ENCODE results near the genes RNF2, ODR4, PLA2G4A and RGS2.

DNA sequence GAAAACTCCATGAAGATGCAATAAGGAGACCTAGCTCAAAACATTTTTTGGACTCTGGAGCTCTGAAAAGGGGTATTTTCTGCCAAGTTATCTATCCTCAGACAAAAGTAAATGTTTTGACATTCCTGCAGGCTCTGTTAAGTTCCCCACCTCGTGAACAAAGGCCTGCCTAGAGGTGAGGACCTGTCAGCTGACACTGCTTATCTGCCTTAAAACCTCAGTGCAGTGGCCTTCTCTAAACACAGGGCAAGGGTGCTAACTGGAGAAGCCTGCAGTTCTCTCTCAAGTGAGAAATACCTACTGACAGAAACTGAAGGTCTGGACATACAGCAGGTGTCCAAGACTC, 41.1 kb downstream of the COLGALT2 start:
- PRO-cap = no peak

DNA sequence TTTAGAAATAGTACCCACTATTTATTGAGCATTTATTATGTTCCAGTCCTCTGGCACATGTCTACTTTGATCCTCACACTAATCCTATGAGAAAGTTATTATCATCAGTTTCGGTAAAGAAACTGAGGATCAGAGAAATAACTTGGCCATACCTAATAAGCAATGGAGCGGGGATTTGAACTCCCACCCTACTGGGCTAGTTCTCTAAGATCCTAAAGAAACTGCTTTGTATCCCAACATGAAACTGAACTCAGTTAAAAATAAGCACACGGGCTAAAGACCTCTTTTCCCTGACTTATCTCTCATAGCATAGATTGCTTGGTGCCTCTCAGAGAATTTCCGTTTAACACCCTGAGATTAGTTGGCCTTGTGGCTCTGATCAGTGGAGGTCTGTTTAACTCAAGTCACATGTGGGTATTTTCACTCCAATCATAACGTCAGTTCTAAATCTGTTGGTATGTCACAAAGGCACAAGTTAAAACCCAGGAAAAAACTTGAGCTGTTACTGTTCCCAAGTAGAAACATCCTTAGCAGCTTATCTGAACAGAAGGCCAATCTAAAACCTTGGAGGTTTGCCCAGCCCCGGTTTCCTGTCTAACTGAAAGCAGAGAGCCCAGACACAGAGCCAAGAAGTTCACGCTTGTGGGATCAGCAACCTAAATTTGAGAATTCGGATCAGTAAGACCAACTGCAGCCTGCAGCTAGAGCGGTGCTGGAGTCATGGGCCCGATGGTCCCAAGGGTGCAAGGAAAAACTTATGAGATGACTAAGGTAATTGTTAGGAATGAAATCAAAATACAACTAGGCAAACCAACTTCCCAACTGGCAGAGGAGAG, 90.4 kb upstream of the C1orf21 start:
- PRO-cap = no peak

- PRO-cap = no peak
These were observed 2.1 kb downstream of the C1orf21 start for GRCh38 chr1:184388880-184389360.

GRCh38 chr1:184606745-184607355, 147.8 kb downstream of the EDEM3 start:
- PRO-cap = no peak

- PRO-cap = no peak
These were observed 2.6 kb downstream of the NIBAN1 start for GRCh38 chr1:184971530-184972231.

- PRO-cap = no peak
These were observed 907 bp downstream of the NIBAN1 start for GRCh38 chr1:184973303-184973898.

- PRO-cap = bidirectional peak, plus-strand start at chr1:185045558, minus-strand start at chr1:185045433
These were observed at the start of gene RNF2 for GRCh38 chr1:185045029-185046224. Gene RNF2 (plus strand): TSS chr1:185045558.

DNA sequence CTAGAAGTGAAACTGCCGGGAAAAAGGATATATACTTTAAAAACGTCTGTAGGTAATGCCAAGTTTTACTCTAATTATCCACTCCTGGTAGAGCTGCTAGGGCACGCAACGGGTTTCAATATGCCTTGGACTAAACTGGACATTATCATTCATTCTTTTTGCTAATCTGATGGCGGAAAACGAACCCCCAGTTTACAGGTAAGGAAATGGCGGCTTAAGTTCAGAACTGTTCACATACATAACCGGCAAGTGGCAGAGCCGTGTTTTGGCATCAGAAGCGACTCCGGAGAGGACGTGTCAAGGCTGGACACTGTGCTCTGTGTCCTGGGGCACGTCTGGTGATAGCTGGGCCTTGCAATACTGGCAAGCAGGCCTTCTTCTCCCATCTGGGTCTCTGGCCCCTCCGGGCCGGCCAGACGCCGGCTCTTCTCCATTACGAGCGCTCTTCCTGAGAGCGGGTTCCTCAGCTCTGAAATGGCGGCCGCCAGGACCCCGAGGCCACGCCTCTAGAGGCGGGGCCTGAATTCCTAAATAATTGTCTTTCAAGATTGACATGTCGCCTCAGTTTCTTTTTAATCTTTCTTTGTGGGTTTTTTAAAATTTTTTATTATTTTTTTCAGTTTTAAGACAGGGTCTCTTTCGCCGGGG, 8.9 kb downstream of the RNF2 start:
- PRO-cap = no peak

DNA sequence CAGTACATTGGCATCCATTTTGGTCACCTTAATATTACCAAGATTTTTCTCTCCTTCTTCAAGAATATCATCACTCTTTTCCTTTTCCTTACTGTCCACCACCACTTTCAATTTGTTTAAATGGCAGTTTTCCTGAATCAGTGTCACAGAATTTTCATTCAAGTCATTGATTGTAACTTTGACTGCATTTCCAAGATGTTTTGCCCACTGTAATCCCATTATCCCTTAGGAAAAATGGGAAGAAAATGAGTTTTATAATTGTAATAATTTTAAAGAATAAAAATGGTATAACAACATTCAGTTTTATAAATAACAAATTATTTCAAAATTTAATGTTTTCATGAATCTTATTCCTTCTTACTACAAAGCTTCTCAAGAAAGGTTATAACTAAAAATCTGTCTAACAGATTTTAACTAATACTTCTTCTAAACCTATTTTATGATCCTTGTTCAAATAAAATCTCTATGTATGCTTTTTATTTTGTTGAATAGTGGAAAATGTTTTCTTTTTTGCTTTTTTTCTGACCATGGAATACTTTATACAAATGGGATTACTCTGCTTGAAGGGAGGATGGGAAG, 16.7 kb downstream of the TRMT1L start:
- PRO-cap = no peak

DNA sequence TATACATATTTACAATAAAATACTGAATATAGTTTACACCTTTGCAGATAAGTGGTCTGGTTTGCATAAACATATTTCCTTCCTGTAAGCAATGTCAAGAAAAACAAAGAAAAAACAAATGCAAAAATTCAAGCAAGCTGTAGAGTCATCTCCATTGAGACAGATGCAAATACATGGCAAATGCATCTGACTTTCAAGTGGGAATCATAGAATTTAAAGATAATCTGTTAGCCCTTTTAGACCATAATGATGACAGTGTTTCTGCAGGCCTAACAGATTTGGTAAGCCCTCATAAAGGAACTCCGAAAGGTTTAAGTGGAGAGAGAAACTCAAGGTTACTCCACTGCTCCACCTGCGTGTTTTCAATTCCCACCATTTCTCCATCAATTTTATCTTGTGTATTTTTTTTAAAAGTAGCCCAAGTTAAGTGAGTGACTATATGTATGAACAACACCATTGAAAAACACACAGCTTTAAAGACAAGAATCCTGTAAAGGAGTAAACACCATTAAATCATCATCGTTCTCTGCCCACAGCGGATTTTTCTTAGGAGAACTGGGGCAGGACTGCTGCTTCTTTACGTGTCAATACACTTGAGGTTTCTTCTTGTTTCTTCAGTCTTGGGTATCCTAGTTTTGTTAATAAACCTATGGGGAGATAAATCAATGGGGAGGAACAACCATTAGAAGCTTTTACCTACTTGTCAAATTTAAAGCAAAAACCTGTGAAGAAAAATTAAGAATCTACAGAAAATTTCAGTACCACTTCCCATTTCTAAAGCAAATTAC, 10.9 kb downstream of the IVNS1ABP start:
- PRO-cap = no peak

- PRO-cap = no peak
These were observed 1.7 kb downstream of the IVNS1ABP start for GRCh38 chr1:185315338-185315828.

DNA sequence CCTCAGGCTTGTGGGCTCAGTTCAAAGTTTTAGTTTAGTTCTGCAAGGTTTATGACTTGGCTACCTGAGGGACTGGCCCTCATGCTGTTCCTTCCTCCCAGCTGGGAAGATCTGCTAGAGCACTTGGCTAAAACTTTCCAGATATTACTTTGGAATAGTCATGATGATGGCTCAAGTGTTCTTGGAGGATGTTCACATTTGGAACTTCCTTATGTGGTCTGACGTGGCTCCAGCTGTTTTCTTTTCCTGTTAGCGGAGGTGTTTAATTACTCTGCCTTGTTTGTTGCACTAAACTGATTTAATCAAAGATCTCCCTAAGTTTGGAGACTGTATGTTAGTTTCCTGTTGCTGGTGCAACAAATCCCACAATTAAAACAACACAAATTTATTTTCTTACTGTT, 110.3 kb upstream of the IVNS1ABP start:
- PRO-cap = no peak

- PRO-cap = no peak
These were observed 213.8 kb upstream of the PRG4 start for GRCh38 chr1:186082111-186082776.

- PRO-cap = bidirectional peak, plus-strand start at chr1:186376092, minus-strand start at chr1:186376102
These were observed at the start of gene ODR4 for GRCh38 chr1:186375642-186376474. Gene ODR4 (plus strand): TSS chr1:186375838.

DNA sequence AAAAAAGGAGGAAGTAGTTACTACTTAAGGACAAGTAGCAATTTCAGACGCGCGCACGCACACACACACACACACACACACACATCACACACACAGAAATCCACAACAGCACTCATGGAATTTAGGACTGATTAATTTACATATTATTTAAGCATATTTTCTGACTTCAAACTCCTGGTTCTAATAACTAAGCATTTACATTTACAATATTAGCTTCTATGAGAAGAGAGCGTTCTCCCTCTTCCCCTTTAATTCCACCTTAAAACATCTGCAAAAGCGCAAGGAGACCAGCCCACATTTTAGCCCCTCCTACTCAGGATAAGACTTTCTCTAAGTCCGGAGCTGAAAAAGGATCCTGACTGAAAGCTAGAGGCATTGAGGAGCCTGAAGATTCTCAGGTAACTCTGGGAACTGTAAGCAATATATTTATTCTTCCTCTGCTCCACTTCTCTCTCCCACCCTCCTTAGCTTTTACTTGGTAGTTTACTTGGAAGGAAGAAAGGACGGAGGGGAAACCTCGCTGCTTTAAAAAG, at the start of gene PLA2G4A:
PLA2G4A (plus strand) TSS at position 312 of the 533 bp plus-strand sequence.
- PRO-cap = no peak

- PRO-cap = no peak
These were observed 579.3 kb downstream of the PLA2G4A start for GRCh38 chr1:187408062-187408513.

DNA sequence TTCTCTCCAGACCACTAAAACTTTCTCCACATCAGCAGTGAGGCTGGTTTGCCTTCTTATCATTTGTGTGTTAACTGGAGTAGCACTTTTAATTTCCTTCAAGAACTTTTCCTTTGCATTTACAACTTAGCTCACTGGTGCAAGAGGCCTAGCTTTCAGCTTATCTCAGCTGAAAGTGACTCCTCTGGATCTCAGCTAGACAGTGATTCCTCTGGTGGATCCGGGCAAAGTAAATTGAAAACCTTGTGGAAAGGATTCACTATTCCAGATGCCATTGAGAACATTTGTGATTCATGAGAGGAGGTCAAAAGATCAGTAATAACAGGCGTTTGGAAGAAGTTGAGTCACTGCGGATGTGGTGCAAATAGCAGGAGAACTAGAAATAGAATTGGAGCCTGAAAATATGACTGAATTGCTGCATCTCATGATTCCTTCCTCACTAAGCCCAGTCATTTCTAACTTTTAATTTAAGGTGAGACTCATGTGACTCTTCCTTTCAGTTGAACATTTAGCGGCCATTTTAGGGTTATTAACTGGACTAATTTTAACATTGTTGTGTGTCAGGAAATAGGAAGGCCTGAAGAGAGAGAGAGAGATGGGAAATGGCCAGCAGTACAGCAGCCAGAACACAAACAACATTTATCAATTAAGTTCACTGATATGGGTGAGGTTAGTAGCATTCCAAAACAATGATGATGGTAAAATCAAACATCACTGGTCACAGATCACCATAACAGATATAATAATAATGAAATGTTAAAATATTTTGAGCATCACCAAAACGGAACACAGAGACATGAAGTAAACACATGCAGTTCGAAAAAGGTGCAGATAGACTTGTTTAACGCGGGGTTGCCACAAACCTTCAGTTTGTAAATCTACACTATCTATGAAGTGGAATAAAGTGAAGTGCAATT, 16.0 kb upstream of the RGS1 start:
- PRO-cap = no peak

- PRO-cap = no peak
These were observed 4.7 kb downstream of the RGS1 start for GRCh38 chr1:192580210-192580735.

DNA sequence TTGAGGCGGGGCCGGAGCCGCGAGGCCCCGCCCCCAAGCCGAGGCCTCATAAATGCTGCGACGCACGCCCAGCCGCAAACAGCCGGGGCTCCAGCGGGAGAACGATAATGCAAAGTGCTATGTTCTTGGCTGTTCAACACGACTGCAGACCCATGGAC, at the start of gene RGS2:
RGS2 (plus strand) TSS at position 75 of the 158 bp plus-strand sequence.
- PRO-cap = bidirectional peak, plus-strand start at position 77 of the sequence, minus-strand start outside the sequence

DNA sequence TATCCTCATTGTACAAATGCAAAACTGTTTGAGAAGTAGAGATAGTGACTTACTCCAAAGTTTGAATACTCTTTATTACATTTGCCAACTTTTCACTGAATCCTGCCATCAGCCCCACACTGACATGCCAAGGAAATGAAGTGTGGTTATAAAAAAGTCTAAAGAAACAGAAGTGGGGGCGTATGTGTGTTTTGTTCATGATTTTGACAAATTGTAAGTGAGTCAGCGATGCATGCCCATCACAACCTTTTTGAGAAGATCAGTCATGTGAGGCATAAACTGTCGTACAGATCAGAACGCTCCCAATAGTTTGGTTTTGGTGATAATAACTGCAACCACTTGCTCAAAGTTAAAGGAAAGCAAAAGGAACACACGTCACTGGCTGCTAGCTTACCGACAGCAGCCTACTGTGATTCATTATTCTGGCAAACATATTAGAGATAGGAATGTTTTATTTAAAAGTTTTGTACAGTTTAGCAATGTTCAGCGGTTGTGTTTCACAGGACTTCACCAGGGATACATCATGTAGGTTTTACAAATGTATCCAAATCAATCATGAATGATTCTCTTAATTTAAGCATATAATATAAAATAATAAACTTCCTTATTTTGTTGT, 95.7 kb downstream of the RGS2 start:
- PRO-cap = no peak